ENCODE measurements around a stretch of chr5.

- RRBS = no CpG with 5 or more reads among the region's 14 CpGs
Observed at GRCh38 chr5:172437323-172438076, 16.8 kb downstream of the SH3PXD2B start.

DNA sequence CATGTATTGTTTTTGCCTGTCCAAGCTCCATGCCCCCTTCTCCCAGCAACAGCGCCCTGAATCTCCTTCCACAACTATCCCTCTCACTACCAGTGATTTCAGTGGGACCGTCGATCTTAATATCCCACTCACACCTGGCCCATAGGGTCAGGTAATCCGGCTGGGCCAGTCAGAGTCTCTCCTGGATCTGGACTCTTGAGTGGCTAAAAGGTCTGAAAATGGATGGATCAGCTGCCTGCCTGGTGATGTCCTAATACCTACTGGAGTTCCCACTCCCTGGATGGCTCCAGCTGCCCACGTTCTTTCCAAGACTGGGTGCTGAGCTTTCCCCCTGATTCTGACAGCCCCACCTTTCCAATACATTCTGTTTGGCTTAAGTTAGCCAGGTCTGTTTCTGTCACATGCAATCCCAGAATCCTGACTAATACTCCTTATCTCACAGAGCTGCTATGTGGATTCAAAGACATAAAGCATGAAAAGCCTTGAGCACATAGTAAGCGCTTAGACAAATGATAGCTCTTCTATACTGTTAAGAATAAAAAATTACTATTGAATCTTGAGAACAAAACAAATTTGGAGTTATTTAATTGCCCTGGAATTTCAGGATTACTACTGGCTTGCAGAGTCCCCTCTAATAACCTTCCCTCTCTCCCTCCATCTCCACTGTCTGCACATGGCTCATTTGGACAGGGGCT is 10.2 kb downstream of the SH3PXD2B start:
- RRBS = no CpG with 5 or more reads among the region's 6 CpGs

- RRBS = no CpG with 5 or more reads among the region's 20 CpGs
Observed at GRCh38 chr5:172452263-172453198, 1.8 kb downstream of the SH3PXD2B start.

DNA sequence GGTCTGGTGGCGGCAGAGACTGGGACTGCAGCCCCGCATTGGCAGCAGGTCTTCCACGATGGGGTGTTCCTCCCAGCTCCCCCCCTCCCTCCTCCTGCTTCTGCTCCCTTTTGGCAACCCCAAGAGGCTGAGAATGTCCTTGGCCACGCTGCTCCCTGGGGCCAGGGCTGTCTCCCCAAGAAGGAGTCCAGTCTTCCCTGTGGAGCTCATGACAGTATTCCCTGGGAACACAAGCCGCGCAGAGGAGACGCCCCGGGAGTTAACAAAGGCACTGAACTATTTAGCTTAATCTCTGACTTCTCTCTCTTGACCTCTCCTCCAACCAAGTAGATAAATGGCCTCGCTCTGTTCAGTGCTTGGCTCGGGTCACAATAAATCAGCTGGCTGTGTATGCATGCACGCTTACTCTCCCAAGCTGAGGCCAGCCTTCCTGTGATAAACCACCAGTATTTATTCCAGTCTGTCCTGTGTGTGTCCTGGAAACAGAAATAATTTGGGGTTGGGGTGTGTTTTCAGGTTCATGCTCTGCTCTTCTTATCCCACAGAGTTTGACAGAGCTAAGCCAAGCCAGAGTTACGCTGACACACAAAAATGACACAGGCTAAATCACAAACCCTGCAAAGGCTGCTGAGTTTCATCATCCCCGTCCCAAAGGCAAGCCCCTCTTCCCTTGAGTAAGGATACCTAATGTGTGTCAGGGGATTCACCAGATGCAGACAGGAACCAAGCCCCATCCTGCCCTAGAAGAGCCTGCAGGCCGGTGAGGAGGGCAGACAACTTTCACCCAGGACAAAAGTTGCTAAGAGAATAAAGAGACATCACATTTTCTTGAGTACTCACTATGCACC is 83.8 kb upstream of the NEURL1B start:
- RRBS = no CpG with 5 or more reads among the region's 14 CpGs

- RRBS = 51% methylated on average over 22 of the region's 65 CpGs
Observed at GRCh38 chr5:172641519-172642515, 754 bp downstream of the NEURL1B start.

DNA sequence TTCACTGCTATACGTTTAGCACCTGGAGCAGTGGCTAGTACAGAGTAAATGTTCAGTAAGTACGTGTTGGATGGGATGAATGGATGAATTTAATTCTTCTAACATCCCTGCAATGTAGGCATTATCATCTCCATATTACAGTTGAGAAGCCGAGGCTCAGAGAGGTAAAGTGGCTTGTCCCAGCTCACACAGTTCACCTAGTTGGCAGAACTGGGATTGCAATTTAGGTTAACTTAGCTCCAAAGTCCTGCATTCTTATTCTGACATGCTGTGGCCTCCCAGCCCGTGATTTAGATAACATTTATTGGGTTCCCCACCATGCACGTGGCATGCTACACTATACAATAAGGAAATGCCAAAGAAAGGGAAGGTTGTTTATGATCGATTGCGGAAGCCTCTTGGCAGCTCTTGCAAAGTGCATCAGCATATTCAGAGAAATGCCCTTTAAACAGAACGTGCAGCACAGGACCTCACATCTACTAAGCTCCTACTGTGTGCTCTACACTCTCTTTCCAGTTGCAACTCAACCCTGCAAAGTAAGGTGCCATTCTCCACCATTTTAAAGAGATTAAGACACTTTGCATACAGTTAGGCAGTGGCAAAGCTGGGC is 3.2 kb downstream of the NEURL1B start:
- RRBS = no CpG with 5 or more reads among the region's 8 CpGs

DNA sequence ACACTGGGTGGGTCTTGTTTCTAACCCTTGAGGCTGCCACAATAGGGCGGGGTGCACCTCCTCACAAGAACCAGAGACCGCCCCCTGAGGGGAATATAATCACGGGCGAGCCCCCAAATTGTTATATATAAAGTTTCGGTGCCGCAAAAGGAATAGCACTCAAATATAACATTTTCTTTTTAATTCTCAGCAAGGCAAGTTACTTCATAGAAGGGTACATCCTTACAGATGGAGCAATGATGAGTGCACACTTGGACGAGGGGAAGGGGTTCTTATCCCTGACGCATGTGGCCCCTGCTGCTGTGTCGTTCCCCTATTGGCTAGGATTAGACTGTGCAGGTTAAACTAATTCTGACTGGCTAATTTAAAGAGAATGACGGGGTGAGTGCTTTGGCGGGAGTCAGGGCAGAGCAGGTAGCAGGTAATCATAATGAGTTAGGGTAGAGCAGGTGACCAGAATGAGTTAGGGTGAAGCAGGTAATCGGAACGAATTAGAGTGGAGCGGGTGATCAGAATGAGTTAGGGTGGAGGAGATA is 14.8 kb downstream of the NEURL1B start:
- RRBS = no CpG with 5 or more reads among the region's 14 CpGs

DNA sequence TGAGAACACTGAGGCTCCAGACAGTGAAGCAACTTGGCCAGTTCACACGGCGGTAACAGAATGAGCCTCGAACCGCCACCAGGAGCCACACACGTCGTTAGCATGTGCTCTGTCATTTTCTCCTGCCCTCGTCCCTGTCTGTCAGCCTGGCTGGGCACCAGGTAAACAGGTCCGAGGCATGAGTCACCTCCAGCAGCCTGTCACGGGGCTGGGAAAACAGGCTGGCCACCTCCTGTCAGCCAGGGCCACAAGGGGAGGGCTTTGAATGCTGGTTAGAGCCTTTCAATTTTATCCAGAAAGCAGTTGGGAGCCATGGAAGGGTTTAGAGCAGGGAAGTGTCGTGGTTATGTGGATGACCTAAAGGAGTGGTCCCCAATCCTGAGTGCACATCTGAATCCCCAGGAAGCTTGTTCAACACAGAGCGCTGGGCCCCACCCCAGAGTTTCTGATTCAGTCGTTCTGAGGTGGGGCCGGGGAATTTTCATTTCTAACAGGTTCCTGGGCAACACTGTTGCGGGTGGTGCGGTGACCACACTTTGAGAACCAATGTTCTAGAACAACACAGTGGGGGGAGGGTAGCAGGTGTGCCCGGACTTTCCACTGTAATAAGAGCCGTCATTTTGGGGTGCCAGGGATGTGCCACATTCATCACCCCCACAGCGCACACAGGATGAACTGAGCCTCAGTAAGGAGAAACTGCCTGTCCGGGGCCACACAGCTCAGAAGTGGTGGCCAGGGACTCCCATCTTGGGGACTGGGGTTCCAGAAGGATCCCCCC is 39.4 kb downstream of the DUSP1 start:
- RRBS = 100% methylated on average over 1 of the region's 19 CpGs

DNA sequence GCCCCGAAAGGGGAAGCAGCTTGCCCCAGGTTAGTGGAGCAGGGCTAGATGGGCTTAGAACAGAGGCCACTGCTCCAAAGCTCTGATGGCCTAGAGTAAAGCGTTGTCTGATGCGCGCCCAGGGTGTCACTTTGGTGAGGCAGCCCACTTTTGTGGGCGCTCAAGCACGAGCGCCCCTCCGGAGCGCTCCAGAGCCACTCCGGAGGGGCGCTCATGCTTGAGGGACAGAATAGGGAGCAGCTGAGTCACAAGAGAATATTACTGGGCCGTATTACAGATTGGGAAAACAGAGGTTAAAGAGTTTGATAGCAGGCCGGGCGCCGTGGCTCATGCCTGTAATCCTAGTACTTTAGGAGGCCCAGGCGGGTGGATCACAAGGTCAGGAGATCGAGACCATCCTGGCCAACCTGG is 7.0 kb downstream of the DUSP1 start:
- RRBS = no CpG with 5 or more reads among the region's 17 CpGs

DNA sequence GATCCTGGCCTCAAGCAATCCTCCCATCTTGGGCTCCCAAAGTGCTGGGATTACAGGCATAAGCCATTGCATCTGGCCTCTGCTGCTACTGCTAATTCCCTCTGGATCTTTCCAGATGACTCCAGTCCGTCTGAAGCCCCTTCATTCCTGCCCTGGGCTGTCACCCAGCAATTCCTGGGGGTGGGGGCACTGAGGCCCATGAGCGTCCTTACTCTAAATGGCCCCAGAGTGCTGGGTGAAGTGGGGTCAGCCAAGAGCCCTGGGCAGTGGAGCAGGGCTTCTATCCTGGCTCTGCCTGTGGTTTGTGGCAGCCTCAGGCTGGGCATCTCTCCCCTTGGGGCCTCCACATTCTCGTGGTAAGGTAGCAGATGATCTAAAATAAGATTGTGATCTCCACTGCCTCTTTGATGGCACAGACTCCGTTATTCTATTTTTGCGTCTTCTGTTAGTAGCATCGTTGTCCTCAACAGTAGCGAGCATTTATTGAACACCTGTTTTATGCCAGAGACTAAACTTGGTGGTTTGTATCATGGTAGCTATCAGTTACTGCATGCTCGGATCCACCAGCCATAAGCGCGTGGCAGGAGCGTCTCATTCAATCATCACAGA is 21.8 kb upstream of the DUSP1 start:
- RRBS = no CpG with 5 or more reads among the region's 11 CpGs

DNA sequence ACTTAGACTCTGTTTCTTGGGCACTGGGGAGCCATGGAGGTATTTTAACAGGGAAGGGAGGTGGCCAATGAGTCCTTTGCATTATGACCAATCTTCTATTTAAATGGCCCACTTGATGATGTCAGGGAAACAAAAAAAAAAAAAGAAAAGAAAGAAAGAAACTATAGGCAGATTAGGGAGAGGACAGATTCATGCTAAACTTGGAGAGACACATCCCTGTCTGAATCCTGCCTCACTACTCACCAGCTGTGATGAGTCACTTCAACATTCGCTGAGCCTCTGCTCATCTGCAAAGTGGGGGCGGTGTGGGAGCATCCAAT is 17.2 kb upstream of the ERGIC1 start:
- RRBS = no CpG with 5 or more reads among the region's 2 CpGs

GRCh38 chr5:172833351-172834072 is 539 bp upstream of the ERGIC1 start:
- RRBS = no CpG with 5 or more reads among the region's 18 CpGs

GRCh38 chr5:172835976-172836505 is 2.0 kb downstream of the ERGIC1 start:
- RRBS = no CpG with 5 or more reads among the region's 7 CpGs

DNA sequence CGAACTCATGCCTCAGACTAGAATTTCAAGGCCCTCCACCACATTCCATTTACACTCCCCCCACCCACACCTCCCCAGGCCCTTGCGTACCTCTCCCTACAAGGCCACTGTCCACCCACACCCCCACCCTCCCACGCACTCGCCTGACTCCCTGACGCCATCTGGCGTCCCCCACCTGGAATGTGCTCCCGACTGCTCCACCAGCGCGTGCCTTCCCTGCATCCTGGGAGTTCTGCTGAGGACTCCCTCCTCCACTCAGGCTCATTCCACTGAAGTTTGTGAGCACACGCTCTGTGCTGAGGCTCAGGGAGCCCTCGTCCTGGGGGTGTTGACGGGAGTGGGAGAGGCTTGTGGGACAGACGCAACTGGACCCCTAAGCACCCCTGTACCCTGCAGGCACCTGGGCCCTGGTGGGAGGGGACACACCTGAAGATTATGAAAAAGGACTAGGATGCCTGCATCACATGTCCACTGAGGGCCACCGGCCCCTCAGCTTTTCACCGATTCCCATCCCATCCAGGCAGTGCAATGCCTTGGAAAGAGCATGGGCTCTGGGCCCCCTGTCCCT is 56.2 kb upstream of the RPL26L1 start:
- RRBS = no CpG with 5 or more reads among the region's 15 CpGs

DNA sequence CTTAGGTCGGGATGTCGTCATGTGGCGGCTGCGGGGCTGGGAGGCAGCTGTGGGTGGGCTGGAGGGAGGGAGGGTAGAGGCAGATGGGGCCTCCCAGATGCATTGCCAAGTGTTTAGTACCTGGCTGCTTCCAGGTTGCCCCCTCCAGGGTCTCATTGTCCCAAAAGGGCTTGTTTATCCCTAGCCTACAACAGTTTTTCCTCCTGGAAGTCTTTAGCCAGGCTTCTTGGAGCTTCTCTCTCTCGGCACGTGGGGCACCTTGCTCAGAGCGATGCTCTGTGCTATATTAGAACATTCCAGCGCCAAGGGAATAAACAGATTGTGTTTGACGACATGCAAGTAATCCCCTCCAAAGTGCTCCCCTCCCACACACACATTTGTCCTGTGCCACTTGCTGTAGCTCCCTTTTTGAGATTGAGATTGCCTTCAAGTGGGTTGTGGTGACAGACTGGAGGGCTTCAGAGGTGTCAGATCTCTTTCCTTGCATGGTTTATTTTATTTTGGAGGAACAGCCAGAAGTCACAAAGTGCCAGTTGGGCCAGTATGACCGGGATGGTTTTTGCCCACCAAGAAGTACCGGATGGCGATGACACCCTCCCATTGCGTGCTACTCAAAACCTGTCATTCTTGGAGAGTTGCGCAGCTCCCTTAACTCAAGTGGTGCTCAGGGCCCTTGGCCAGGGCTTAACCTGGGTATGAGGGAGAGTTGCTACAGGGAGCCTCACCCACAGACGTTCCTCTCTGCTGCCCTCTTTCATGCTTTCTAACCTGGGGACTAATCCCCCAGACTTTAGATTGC is 19.0 kb upstream of the RPL26L1 start:
- RRBS = no CpG with 5 or more reads among the region's 15 CpGs

GRCh38 chr5:173016237-173017095 is 32.9 kb downstream of the ATP6V0E1 start:
- RRBS = no CpG with 5 or more reads among the region's 6 CpGs

GRCh38 chr5:173230774-173231096 is 4.3 kb downstream of the NKX2-5 start:
- RRBS = no CpG with 5 or more reads among the region's 6 CpGs

GRCh38 chr5:173265244-173265862 is 30.3 kb upstream of the NKX2-5 start:
- RRBS = no CpG with 5 or more reads among the region's 14 CpGs

DNA sequence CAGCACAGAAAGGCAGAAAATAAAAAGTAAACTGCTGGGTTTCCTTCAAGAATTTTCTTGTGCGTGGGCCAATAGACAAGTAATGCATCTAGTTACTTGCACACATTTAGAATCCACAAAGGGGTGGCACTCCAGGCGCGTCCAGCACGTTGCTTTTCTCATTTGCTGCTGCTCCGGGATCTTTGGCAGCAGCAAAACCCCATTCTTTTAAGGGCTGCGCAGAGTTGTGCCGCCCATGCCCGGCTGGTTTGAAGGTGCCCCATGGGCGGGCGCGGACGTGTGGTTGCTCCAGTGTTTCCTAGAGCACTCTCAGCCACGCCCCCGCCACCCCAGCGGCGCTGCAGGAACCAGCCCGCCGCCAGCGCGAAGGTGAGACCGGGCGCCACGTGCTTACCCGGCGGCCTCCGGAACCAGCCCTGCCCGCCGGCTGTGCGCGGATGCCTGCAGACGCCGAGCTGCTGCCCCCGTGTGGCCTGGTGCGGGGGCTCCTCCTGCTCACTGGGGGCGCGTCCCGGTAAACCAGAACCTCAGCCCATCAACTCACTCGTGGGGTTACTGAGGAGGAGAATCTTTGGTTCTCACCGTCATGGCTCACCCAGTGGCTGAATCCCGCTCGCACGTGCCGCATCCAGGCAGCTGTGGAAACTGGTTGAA is 44.5 kb downstream of the STC2 start:
- RRBS = 16% methylated on average over 13 of the region's 43 CpGs

Measured in NB4 (cell line).